ENCODE results near the genes MYBPC3, SLC39A13, OR4A47, OR4C46 and OR5L1.

DNA sequence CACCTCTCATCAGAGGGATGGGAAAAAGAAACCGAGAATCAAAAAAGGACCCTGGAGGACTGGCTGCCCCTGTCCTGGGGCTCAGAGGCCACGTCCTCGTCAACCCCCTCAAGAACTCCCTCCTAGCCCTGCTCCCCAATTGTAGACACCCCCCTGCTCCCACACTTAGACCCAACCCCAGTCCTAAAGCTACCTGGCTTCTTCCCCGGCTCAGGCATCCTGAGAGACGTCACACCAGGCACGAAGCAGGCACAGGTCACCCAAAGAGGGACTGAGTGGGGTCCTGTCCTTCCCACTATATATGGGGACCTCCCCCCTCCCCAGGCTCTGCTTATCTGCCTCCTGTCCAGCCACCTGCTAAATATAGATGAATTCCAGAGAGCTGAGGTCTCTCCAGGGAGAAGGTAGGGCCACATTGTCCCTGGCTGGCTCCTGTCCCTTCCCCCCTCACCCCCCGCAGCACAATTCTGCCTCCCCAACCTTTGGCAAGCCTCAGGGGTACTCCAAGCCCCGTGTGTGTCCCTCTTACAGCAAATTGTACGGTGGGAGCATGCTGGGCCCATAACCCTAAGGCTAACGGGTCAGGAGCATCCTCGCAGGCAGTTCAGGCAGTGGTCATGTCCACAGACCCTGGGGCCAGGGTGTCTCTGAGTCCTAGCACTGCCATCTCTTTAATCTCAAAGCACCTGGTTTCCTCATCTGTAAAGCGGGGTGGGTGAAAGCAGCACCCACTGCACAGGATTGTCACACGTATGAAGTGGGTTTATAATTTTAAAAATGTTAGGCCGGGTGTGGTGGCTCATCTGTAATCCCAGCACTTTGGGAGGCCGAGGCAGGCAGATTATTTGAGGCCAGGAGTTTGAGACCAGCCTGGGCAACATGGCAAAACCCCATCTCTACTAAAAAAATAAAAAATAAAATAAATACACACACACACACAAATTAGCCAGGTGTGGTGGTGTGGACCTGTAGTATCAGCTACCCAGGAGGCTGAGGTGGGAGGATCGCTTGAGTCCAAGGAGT lies at the start of gene MYBPC3:
Gene MYBPC3, minus strand, starts transcription at position 273 of the 1,023 bp plus-strand sequence.
- RRBS, result no CpG with 5 or more reads among the region's 16 CpGs

DNA sequence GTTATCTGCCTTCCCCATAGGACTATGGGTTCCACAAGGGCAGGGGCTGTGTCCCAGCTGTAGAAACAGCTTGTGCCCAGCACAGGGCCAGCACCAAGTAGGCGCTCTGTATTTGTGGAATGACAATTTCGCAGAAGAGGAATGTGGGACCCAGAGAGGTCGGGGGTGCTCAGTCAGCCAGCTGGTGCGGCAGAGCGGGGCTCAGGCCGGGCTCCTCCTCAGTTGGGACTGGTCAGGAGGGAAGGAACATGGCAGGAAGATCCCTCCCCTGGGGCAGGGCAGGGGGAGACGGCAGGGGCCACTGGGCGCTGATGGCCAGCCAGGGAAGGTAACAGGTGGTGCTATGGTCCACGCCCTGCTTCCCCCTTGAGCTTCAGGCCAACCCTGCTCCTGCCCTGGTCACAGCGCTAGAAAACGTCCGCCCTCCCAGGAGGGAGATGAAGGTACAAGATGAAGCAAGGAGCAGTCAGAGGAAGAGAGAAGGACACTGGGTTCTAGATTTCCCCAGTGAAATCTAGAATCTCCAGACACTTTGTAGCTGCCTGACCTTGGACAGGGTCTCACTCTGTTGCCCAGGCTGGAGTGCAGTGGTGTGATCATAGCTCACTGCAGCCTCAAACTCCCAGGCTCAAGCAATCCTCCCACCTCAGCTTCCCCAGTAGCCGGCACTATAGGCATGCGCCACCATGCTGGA lies 13.5 kb upstream of the SPI1 start:
- RRBS, result no CpG with 5 or more reads among the region's 14 CpGs

GRCh38 chr11:47407669-47408782 lies at the start of gene SLC39A13:
Gene SLC39A13, plus strand, starts transcription at chr11:47408590.
- RRBS, result 2% methylated on average over 52 of the region's 95 CpGs

DNA sequence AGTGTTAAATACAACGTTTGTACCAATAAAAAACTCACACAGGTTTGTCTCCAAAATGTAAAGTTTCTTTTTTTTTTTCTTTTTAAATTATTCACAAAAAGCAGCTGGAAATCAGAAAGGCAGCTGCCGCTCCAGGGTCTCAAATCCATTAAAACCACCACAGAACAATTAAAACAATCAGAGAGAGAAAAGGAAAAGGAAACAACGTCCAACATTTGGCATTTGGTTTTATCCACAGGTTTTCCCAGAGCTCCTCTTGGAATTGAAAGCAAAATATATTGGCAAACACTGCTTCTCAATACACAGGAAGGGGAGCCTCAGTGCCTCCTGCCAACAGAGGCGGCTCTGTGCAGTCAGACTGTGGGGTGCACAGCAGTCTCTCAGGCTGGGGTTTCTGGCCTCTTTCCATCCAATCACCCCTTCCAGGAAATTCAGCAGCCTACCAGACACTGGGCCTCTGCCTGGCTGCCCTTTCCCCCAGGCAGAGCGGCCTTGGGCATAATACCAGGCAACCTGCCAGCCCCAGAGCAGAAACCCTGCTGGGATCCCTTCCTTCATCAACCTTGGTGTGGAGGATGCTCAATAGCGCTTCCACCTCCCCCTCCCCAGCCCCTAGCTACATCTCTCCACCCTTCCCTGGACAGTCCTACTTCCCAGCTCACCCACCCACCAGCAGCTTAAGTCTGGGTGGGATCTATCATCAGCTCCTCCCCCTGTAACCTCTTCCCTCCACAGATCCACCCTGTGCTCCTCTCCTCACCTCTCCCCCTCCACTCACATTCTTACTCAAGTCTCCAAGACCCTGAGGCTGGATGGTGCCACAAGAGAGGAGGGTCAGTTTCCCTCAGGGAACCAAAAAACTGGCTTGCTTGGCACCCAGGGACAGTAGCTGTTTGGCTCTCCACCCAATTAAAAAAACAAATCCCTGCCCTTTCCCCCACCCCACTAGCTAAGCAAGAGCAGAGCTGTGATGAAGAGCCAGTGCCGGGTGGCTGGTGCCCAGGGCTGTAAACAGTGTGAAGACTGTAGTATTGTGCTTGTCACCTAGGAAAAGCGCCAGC lies 17.9 kb upstream of the RAPSN start:
- RRBS, result no CpG with 5 or more reads among the region's 8 CpGs

GRCh38 chr11:47468521-47469222 lies 19.7 kb upstream of the RAPSN start:
- RRBS, result no CpG with 5 or more reads among the region's 8 CpGs

DNA sequence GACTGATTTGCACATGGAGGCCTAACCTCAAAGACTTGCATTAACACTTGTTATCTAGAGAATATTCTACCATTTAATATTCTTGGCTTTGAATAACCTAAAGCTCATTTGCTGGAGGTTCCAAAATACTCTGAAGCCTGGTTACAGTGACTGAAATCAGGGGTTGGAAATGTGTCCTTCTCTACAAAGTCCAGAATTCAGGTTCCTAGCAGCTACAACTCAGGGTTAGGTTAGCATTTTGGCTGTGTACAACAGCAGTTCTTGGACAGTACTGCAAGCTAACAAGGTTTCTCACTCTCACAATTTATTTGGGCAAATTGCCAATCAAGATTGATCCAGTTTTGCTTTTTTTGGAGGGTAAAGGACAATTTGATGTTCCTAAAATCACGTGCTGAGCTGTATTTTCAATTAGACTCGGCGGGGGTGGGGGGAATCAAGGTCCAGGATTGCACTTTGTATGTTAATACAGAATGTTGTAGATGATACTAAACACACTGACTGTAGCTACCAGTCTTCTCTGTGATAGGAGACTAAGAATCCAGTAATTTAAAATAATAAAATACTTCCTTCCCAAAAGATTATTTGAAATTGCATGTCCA lies 49.7 kb upstream of the RAPSN start:
- RRBS, result no CpG with 5 or more reads among the region's 3 CpGs

DNA sequence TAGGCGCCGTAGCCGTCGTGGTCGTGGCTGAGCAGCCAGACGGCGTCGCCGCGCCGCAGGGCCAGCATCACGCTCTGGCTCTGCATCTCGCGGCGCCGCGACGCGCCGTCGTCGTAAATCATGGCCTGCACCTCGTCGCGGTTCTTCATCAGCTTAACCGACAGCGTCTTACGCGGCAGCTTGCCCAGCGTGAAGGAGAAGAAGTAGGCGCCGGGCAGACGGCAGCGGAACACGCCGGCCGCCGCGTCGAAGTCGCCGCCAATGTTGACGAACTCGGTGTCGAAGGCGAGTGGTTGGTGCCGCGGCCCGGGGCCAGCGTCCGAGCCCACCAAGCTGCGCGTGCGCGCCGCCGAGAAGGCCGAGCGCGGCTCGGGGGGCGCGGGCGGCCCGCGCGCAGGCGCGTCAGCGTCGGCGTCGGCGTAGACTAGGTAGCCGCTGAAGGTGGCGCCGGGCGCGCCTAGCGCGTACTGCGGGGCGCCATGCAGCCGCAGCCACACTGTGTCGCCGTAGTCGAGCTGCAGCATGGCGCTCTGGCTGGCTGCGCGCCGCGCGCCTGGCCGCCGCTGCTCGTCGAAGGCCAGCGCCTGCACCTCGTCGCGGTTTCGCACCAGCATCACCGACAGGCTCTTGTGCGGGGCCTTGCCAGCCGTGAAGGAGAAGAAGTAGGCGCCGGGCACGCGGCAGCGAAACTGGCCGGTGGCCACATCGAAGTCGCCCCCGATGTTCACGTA lies 3.6 kb downstream of the FAM180B start:
- RRBS, result 96% methylated on average over 14 of the region's 115 CpGs

DNA sequence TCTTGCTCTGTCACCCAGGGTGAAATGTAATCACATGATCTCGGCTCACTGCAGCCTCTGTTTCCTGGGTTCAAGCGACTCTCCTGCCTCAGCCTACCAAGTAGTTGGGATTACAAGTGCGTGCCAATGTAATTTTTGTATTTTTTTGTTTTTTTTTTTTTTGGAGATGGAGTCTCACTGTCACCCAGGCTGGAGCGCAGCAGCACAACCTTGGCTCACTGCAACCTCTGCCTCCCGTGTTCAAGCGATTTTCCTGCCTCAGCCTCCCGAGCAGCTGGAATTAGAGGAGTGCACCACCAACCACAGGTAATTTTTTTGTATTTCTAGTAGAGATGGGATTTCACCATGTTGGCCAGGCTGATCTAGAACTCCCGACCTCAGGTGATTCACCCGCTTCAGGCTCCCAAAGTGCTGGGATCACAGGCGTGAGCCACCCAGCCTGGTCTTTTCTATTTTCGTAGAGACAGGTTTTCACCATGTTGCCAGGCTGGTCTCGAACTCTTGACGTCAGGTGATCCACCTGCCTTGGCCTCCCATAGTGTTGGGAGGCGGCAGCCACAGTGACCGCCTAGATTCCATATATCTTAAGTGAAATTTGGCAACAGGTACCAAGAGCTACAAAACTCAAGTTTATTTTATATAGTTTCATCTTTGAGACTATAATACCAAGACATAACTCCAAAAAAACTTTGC lies 6.7 kb downstream of the FNBP4 start:
- RRBS, result no CpG with 5 or more reads among the region's 15 CpGs

GRCh38 chr11:47842119-47842852 lies 5.9 kb downstream of the NUP160 start:
- RRBS, result no CpG with 5 or more reads among the region's 7 CpGs

GRCh38 chr11:48007464-48008099 lies 27.2 kb downstream of the PTPRJ start:
- RRBS, result no CpG with 5 or more reads among the region's 10 CpGs

DNA sequence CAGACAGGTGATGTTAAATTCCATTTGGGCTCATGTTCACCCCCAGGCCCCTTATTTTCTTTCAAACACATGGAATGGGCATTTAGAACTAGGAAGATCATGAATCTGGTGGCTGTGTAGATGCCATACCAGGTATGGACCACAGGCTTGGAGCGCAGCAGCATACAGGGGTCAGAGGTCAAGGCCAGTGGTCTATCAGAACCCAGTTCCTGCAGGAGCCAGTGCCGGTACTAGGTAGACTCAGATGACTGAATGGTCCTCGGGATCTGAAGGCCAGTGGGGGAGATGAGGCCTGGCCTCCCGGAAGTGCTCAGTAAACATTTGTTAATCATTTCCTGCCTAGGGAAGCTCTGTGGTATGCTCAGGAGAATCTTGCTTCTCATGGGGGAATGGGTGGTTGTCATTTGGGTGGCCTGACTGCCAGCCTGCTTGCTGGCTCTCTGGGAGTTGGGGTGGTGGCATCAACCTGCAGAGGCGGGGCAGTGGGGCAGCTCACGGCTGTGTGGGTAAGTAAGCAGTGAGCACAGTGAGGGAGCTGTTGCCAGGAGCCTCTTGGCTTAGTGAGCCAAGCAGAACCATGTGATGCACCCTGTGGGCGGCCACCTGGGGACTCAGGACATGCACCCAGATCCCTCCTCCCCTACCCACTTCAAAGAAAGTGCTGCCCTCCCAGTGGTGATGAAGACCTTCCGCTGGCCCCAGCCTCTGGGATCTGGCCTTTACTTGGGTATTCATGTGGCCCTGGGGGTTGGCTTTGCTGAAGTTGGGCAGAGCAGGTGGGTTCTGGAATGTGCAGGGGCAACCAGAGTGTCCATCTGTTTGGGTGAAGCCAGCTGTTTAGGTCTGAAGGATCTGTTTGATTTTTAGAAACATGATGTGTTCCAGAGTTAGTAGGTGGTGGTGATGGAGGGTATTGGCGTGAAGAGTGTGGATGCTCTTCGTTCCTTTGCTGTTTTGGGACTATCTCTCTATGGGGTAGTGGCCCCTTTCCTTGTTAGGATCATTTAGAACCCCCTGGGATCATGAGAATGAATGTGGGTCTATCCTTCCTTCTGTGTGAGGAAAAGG lies 33.2 kb downstream of the PTPRJ start:
- RRBS, result 11% methylated on average over 2 of the region's 10 CpGs

DNA sequence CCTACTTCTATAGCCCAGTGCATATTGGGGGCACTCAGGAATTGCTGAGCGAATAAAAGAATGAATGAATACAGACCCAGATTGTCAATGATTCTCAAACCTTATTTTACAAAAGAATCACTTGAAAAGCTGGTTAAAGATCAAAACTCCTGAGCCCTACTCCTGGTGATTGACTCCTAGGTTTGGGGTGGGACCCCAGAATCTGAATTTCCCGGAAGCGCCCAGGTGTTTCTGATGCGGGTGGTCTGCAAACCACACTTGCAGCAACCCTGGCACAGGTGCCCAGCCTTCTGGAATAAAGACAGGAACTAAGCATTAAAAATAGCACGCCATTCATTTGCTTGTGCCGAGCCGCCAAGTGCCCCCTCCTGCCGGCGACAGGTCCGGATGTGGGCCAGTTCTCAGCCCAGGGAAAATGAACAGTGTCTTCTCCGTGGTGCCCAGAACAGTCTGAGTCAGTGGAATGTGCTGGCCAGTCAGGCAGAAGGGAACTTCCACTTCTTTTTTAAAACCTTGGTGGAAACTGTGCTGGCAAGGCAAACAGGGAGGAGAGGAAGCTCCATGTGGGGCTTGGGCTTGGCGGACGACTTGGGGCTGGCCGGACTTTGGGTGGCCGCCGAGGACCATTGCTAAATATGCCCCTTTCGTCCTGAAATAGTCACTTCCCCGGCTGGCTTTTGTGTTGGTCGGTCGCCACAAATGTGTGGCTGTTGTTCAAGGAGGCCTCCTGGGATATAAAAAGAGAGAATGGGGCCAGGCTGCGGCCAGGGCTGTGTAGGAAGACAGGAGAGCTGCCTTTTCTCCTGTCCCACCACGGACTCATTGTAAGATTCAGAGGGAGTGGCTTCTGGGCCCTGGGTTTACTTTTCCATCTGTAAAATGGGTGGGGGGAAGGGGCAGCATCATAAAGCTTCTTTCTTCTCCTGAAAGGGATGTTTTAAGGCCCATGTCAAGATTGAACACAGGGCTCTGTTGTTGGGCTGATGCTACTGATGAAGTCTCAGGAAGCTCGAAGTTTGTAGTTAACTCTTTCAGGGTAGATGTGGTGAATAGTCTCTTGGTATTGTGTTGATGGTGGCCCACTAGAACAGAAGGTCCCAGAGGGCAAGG lies 100.9 kb downstream of the PTPRJ start:
- RRBS, result 33% methylated on average over 5 of the region's 23 CpGs

DNA sequence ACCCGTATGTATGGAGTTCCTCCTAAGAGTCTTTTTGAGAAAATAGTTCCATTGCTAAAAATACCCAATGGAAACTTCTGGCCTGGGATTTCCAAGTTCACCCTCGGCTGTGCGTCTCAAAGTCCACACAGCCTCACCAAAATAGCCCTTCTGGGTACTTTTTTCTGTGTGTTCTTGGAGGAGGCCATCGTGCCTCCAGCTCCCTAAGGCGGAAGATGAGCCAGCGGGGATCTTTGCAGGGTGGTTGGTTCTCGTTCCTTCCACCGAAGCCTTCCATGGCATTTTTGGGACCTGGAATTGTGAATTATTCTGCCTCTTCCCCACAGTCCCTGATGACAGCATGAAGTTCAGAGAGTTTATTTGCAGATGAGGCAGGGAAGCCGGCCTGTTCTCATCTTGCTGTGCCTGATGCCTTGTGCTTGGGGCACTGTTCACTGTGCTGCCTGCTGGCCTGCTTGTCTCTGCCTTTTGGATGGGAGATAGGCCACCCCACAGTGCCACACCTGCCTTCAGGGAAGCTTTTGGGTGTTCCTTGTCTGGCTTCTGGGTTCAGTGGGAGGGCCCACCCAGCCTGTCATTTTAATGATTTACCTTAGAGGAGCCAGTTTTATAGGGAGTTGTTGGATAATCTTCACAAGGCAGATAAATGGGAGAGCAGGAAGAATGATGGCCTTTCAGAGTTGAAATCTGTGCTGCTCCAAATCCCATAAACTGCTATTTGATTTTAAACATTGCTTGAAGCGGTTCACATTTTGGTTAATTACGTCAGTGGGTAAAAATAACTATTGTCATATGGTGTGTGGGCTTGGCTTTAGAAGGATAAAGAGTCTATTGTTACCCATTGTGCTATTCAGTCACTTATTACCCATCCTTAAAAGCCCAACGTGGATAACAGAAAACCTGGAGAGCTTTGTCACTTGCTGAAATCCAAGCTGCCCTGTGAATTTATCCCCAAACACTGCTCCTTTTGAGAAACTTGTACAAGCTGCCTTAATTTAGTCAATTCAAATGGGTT lies 112.6 kb upstream of the OR4B1 start:
- RRBS, result no CpG with 5 or more reads among the region's 12 CpGs

- RRBS, result no CpG with 5 or more reads among the region's 14 CpGs
Observed at GRCh38 chr11:48135857-48136393, 80.7 kb upstream of the OR4B1 start.

DNA sequence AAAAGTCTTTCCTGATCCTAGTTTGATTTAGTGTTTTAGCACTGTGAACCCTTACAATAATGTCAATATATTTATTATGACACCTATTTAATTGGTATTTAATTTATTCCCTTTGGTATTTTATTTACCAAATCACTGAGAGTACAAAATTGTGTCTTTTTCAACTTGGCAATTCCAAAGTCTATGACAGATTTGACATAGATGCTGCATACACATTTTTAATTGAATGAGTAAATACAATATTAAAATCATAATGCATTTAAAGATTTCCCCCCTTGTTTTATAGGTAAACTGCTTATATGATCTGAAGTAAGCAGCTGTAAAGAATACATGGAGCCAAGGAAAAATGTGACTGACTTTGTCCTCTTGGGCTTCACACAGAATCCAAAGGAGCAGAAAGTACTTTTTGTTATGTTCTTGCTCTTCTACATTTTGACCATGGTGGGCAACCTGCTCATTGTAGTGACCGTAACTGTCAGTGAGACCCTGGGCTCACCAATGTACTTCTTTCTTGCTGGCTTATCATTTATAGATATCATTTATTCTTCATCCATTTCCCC lies at the start of gene OR4A47:
Gene OR4A47, plus strand, starts transcription at position 331 of the 560 bp plus-strand sequence.
- RRBS, result no CpG with 5 or more reads among the region's 1 CpG

DNA sequence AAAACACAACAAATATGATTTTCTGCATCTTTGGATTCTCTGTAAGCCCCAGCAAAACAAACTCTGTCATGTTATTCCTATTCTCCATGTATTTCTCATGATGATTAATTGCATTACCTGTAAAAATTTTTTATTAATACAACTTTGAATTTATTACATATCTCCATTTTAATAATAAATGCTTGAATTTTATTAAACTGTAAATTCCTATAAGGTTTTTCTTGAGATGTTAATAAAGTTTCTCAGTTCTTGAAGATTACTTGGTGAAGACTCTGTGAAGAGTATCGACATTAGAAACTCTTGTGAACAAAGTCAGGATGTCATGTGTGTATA lies at the start of gene OR4C46:
Gene OR4C46, minus strand, starts transcription at position 88 of the 333 bp plus-strand sequence.
- RRBS, result no CpG with 5 or more reads among the region's 1 CpG

GRCh38 chr11:55811152-55811664 lies at the start of gene OR5L1:
Gene OR5L1, plus strand, starts transcription at chr11:55811367.
- RRBS, result no CpG with 5 or more reads among the region's 3 CpGs